Mesenchymal stem cell of adipose (primary cell): ENCODE measurements around a stretch of chr11.

- CAGE, long polyA plus RNA: no peak
Measured at GRCh38 chr11:204382-205199, 2.6 kb downstream of the BET1L start.

GRCh38 chr11:208561-208957 is 1.1 kb downstream of the RIC8A start:
- CAGE, long polyA plus RNA: no peak

DNA sequence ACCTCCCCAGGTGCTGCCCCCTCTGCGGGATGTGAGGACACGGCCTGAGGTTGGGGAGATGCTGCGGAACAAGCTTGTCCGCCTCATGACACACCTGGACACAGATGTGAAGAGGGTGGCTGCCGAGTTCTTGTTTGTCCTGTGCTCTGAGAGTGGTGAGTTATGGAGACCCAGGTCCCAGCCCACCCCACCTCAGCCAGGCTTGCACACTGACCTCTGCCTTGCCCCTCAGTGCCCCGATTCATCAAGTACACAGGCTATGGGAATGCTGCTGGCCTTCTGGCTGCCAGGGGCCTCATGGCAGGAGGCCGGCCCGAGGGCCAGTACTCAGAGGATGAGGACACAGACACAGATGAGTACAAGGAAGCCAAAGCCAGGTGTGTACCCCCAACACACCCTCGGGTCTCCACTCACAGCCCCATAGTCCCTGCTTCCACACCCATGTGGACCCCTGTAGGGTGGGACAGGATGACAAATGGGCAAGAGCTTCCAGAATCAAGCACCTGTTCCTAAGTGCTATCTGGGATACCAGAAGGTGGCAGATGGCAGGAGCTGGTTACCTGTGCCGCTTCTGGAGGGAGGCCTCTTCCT is 5.2 kb downstream of the RIC8A start:
- CAGE, long polyA plus RNA: no peak

DNA sequence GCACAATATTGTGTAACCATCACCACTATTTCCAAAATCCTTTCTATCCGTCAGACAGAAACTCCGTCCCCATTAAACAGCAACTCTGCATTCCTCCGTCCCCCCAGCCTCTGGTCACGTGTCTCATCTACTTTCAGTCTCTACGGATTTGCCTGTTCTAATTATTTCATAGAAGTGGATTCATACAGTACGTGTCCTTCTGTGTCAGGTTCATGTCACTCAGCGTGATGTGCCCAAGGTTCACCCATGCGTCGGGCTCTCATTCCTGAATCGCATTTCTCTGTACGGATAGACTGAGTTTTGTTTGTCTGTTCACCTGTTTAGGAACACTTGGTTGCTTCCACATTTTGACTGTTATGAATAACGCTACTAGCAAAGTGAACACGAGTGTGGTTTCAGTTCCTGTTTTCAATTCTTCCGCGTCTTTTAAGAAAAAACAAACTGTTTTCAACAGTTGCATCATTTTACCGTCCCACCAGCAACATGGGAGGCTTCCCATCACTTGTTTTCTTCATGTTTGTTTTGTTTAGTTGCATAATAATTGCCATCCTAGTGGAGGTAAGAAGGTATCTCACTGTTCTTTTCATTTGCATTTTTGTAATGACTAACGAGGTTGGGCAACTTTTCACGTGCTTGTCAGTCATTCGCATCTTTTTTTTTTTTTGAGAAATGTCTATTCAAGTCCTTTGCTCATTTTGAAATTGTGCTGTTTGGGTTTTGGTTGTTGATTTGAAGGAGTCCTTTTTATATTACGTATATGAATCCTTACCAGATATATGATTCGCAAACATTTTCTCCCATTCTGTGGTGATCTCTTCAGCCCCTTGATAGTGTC is 8.9 kb upstream of the NLRP6 start:
- CAGE, long polyA plus RNA: no peak

GRCh38 chr11:297324-298360 is 1.7 kb downstream of the IFITM5 start:
- CAGE, long polyA plus RNA: no peak

- CAGE, long polyA plus RNA: no peak
Measured at GRCh38 chr11:310012-310544, 2.5 kb downstream of the IFITM2 start.

- CAGE, long polyA plus RNA: no peak
Measured at GRCh38 chr11:325462-326323, 5.0 kb upstream of the IFITM3 start.

GRCh38 chr11:355582-356692 is 13.4 kb upstream of the B4GALNT4 start:
- CAGE, long polyA plus RNA: no peak

DNA sequence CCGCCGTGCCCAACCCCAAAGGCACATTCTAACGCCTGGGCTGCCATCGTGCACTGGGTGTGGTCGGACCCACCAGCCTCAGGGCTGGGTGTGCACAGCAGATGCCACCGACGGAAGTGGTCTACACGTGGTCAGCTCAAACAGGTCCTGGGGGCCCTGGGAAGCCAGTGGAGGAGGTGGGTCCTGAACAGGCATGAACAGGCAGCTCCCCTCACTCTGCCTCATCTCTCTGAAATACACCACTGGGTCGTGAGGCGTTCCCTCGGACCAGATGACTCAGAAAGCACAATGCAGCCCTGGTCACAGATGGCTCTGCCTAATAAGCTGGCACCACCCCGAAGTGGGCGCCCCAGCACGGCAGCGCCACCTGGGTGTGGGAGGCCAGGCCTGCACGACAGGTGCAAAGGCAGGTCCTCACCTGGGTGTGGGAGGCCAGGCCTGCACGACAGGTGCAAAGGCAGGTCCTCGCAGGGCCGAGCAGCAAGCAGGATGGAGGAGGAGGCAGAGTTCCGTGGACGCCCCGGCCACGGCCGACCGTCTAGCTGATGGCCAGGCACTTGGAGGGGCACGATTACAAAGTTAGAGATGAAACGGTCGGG is 4.9 kb upstream of the B4GALNT4 start:
- CAGE, long polyA plus RNA: no peak

GRCh38 chr11:393701-393850 is 433 bp upstream of the PKP3 start:
- CAGE, long polyA plus RNA: no peak

DNA sequence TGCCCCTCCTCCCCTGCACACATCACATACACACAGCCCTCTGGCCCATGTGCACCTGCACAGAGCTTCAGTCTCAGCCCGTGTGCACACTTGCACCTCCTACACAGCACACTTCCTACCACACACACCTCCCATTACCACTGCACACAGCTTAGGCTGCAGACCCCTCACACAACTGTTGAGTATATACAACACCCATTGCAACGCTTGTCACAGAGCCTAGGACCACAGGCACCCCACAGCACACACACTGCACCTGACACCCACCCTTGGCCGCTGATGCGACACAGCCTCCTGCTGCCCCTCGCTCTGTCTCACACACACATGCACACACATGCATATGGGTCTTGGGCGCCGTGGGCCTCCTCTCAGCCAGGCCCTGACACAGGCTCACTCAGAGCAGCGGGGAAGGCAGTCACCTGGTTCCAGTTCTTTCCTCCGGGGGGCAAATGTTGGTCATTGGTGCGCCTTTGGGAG is 357 bp downstream of the SIGIRR start:
- CAGE, long polyA plus RNA: no peak

DNA sequence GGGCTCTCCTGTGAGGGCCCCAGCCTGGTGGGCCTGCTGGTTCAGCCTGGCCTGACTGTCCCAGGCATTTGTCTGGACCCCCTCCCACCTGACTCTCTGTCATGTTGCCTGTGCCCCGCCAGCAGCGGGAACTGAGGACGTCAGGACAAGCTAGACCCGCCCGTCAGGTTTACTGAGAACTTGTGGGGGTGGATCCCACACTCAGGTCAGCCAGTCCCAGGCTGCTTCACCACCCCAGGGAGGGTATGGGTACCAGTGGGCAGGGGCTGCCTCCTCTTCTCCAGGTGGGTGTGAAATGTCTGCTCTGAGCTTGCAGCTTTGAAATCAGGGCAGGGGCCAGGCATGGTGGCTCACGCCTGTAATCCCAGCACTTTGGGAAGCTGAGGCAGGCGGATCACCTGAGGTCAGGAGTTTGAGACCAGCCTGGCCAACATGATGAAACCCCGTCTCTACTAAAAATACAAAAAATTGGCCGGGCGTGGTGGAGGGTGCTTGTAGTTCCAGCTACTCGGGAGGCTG is 3.5 kb downstream of the RASSF7 start:
- CAGE, long polyA plus RNA: no peak

GRCh38 chr11:581371-582084 is 5.3 kb downstream of the PHRF1 start:
- CAGE, long polyA plus RNA: no peak

DNA sequence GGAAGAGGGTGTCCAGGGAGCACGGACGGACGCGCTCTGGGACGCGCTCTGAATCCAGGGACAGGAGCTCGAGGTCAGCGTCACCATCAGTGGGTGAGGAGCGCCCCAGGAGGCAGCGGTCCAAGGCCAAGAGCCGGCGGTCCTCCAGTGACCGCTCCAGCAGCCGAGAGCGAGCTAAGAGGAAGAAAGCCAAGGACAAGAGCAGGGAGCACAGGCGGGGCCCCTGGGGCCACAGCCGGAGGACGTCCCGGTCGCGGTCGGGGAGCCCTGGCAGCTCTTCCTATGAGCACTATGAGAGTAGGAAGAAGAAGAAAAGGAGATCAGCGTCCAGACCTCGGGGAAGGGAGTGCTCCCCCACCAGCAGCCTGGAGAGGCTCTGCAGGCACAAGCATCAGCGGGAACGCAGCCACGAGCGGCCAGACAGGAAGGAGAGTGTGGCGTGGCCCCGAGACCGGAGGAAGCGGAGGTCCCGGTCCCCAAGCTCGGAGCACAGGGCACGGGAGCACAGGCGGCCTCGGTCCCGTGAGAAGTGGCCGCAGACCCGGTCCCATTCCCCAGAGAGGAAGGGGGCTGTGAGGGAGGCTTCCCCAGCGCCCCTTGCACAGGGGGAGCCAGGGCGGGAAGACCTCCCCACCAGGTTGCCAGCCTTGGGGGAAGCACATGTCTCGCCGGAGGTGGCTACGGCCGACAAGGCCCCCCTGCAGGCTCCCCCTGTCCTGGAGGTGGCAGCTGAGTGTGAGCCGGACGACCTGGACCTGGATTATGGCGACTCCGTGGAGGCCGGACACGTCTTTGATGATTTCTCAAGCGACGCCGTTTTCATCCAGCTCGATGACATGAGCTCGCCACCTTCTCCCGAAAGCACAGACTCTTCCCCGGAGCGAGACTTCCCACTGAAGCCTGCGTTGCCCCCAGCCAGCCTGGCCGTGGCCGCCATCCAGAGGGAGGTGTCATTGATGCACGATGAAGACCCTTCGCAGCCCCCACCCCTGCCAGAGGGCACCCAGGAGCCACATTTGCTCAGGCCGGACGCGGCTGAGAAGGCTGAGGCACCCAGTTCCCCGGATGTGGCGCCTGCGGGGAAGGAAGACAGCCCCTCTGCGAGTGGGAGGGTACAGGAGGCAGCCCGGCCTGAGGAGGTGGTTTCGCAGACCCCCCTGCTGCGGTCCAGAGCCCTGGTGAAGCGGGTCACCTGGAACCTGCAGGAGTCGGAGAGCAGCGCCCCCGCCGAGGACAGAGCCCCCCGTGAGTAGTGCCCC is 6.8 kb downstream of the IRF7 start:
- CAGE, long polyA plus RNA: no peak

GRCh38 chr11:627900-628322 is 930 bp upstream of the SCT start:
- CAGE, long polyA plus RNA: no peak

GRCh38 chr11:706465-706849 is 426 bp downstream of the EPS8L2 start:
- CAGE, long polyA plus RNA: no peak

DNA sequence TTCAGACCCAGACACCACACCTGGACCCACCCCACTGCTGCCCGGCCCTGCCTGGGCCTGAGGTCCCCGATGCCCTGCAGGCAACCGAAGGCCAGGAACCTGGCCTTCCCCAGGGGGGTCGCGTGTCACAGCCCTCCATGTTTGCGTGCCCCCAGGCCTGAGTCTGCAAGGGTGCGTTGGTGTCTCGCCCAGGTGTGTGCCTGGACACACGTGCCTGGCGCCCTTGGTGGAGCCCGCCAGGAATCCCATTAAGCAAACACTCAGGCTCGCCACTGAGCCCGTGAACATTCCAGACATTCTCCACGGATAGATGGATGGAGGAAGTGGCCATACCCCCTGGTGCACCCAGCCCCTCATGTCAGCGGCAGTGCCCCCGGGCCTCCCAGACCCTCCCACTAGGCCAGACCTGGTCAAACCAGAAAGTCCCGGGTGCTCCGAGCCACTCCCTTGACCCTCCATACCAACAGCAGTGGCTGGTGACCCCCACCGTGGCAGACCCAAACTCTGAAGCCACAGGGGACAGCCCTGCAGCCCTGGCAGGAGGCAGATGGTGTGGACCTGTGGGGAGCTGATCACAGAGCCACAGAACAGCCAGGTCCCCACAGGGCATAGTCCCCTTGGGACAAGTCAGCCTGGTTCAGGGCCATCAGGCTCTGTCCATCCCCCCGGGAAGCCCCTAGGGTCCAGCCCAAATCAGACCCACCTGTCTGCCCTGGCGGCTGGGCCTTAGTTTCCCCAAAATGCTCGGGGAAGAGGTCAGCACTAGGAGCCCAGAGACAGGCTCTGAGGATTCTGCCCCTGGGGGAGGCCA is 1.8 kb downstream of the EPS8L2 start:
- CAGE, long polyA plus RNA: no peak

GRCh38 chr11:726891-727462 is 20.3 kb upstream of the TALDO1 start:
- CAGE, long polyA plus RNA: no peak

- CAGE, long polyA plus RNA: no peak
Measured at GRCh38 chr11:747534-747944, 275 bp downstream of the TALDO1 start.

DNA sequence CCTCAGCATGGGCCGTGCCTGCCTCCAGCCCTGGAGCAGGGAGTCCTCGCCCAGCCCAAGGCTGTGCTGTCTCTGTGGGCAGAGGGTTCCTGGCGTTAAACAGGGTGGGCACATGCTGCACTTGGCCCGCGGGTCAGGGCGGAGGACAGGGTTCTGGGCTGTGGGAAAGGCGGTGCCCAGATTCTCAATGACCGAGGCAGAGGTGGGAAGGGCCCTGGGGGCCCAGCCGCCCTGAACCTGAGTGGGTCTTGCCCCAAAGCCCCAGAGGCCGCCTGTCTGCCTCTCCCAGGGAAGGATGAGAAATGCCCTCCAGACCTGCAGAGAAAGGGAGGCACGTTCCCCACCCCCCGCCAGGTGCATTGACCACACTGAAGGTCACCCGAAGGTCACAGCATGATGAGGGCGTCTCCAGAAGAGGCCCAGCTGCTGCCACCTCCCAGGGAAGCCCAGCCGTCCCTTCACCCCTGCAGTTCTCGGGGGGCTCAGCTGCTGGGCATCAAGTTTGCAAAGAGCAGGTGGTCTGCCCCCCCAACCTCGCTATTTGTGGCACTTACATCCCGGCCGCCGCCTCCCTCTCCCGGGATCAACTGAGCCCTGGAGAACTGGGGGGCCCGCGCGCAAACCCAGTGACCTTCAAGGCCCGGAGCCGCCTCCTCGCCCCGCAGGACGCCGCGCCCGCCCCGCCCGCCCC is 431 bp downstream of the CEND1 start:
- CAGE, long polyA plus RNA: no peak